NCI-H460 (cell line): ENCODE measurements around a stretch of chr3.

DNA sequence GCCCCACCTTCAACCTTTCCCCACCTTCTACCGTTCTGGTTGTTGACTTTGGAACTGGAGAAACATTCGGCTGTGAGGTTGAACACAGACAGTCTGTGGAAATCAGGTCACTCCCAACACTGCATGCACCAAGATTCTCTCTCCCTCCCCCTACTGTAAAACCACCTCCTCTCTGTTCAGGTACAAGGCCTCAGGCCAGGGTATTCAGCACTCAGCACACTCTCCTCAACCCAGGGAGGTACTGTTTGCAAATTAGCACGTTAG, 4.0 kb upstream of the BDH1 start:
RAMPAGE:
- cytosol, long total RNA = no peak
- long total RNA = no peak
- nucleus, long total RNA = no peak

GRCh38 chr3:197730986-197731508, 5.7 kb downstream of the RUBCN start:
RAMPAGE:
- cytosol, long total RNA = no peak
- long total RNA = no peak
- nucleus, long total RNA = no peak

DNA sequence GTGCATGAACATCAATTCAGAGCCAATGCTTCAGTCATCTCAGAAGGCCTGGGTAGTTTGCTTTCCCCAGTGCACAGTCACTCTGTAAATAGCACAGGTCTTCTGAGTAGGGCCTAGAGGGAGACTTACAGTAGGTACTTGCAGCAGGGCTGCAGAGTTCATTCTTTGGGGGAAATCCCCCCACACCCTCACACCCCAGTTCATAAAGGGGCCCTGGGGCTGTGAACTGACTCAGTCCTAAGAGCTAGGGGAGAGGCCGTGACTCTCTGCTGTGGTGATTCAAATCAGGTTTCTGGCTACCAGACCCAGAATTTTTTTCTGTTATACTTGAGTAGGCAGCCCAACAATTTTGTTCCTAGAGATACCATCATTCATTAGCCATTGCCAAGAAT, 43.4 kb upstream of the RPL35A start:
RAMPAGE:
- cytosol, long total RNA = no peak
- long total RNA = no peak
- nucleus, long total RNA = no peak

RAMPAGE:
- cytosol, long total RNA = no peak
- long total RNA = no peak
- nucleus, long total RNA = no peak
Measured at GRCh38 chr3:198038863-198039432, 78.9 kb downstream of the LMLN start.